HTERT-HM (cell line): Measurements from ENCODE around the genes UBE2Q2 and ISL2.

DNA sequence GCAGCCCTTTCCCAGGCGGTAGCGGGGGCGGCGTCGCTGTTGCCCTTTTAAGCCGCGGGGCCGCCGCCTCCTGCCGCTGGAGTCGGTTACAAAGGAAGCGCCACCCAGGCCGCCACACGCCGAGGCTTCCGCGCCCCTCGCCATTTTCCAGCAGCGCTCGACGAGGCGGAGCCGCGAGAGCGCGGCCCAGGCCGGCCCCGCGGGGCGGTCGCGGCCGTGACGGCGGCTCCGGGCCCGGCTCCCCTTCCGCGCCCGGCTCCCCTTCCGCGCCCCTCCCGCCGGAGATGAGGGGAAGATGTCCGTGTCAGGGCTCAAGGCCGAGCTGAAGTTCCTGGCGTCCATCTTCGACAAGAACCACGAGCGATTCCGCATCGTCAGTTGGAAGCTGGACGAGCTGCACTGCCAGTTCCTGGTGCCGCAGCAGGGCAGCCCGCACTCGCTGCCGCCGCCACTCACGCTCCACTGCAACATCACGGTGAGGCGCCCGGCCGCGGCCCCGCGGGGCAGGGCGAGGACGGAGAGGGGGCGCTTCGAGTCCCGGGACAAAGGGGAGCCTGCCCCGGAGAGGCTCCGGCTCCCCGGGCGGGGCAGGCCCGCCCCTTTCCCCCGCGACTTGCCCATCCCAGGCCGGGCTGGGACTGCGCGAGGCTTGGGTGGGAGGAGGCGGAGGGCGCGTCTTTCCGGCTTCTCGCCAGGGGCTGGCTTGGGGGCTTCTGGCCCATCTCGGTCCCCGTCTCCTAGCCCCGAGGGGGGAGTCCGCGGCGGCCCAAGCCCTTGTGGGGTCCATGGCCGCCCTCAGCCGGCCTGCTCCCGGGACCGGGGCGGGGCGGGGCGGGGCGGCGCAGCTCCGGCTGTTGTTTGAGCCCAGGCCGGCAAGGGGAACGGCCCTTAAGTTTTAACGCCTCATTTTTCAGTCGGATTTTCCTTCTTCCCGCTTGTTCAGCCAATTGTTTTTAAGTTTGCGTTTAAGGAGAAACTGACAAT lies at the start of gene UBE2Q2:
Gene UBE2Q2, plus strand, starts transcription at position 76 of the 984 bp plus-strand sequence.
- RRBS = 1% methylated on average over 31 of the region's 108 CpGs

DNA sequence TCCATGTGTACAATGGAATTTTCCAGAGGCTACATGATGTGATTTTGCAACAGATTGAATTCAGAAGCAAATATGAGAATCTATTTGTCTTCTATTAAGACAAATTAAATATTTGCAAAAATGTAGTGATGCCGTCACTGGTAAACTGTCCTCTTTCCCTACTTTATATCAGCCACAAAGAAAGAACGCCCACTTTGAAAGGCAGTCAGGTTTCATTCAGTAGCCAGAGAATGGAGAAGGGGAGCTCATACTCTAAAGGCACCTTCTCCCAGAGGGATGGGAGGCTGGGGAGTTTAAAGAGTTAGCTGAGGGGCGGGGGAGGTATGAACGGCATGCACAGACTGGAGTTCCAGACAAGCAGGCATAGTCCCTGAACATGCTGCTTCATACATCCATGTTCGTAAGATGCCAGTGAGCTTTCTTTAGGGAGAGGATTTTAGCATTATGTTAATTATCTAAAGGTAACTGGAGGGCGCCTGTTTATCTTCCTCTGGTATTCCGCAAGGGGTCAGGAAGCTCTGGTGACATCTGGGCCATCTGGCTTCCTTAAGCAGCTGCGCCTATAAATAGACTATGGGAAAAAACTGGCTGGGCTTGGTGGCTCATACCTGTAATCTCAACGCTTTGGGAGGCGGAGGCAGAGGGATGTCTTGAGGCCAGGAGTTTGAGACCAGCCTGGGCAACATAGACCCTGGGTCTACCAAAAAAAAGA lies 1.7 kb upstream of the FBXO22 start:
- RRBS = no CpG with 5 or more reads among the region's 10 CpGs

- RRBS = no CpG with 5 or more reads among the region's 4 CpGs
These were observed 19.1 kb downstream of the FBXO22 start for GRCh38 chr15:75922560-75923413.

DNA sequence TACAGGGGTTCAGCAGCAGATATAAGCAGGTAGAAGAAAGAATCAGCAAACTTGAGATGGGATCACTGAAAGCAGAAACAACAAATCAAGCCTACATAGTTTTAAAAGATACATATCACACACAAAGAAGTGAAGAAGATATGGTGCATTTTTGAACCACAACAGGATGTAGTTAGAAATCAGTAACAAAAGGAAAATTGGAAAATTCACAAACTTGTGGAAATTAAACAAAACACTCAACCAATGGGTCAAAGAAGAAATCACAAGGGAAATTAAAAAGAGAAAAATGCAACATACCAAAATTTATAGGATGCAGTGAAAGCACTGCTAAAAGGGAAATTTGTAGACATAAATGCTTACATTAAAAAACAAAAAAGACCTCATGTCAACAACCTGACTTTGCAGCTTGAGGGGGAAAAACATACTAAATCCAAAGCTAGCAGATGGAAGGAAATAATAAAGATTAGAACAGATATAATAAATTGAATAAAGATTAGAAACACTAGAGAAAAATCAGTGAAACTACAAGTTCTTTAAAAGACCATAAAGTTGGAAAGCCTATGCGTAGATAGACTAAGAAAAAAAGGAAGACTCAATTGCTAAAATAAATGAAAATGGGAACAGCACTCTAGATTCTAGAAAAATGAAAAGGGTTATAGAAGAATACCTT lies 35.1 kb downstream of the FBXO22 start:
- RRBS = no CpG with 5 or more reads among the region's 1 CpG

GRCh38 chr15:76108052-76108525 lies 48.3 kb downstream of the TMEM266 start:
- RRBS = no CpG with 5 or more reads among the region's 7 CpGs

GRCh38 chr15:76259122-76259851 lies 52.0 kb downstream of the ETFA start:
- RRBS = no CpG with 5 or more reads among the region's 20 CpGs

DNA sequence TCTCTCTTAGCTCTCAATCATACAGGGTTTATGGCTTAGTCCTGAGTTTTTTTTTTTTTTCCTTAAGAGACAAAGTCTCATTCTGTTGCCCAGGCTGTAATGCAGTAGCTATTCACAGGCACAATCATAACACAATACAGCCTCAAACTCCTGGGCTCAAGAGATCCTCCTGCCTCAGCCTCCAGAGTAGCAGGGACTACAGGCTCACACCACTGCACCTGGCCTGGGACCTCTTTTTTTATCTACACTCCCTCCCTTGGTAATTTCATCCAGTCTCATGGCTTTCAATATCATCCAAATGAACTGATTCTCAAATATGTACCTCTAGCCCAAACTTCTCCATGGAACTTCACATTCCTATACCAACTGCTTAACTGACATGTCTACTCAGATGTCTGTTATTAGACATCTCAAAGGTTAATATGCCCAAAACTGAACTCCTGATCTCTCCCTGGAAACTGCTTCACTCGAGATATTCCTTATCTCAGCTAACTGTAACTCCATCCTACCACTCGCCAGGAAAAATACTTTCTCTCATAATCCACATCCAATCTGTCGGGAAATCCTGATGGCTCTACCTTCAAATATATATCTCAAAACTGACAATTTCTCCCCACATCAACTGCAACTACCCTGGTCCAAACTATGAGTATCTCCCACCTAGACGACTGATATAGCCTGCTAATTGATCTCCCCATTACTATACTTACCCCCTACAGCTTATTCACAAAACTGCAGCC lies 31.3 kb downstream of the ETFA start:
- RRBS = no CpG with 5 or more reads among the region's 4 CpGs

DNA sequence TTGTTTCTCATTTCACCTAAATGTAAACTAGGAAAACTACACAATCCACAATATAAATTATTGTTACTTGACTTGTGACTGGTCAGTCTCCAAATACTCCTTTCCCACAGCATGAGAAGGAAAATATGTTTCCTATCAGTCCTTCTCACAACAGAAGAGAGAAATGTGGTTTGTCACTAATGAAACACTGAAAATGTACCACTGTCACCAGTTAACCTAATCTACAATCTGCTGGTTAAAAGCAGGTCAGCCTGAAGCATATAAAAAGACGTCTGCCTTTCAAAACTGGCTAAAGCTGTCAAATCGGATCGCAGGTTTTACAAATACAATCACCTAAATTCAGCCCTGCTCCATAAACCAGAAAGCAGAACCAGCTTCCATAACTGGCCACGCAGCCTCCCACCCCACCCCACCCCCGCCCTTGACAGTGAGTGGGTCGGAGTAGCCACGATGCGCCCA lies 796 bp downstream of the ETFA start:
- RRBS = no CpG with 5 or more reads among the region's 8 CpGs

DNA sequence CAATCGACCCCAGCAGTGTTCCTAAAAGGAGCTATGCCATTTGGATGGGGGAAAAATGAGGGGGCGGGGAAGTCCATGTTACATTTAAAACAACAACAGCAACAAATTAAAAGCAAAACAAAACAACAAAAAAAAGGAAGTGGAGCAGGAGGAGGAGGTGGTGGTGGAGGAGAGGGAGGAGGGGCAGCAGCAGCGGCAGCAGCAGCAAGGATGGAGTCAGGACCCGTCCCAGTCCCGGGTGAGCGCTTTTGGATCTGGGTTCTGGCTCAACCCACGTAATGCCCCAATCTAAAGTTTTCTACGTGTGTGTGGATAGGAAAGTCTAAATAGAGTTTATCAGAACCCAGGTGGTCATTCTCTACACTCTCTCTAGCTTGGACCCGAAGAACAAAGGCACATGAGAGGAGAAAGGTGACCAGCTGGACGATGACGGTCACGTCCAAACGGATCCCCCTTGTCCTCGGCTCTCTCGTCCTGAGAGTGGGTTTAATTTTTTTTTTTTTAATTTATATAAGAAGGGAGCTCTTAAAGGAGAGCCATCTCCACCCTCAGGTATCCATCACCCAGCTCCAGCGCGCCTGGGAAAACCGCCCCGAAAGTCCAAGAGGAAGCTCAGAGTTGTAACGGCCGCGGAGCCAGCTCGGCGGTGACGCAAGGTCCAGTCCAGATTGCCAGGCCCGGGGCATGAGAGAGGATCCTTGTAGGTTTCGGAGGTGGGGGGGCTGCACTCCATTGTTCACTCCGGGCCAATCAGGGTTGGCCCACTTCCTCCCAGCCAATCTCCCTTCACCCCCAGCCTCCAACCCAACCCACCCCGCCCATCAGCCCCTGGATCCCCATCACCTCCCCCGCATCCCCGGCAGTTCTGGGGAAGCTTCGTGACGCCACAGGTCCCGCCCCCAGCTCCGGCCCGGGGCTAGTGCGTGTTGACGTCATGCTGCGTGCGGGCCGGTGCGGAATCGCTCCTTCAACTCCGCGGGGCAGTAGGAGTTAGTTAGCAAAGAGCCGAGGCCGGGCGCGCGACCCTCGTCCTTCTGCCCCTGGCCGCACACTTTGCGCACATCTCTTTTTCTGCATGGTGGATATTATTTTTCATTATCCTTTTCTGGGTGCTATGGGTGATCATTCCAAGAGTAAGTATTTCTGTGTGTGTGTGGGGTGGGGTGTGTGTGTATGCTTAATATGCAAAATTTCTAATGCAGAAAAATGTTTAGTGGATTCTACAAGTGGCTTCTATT lies at the start of gene ISL2:
Gene ISL2, plus strand, starts transcription at position 965 of the 1,238 bp plus-strand sequence.
- RRBS = 4% methylated on average over 16 of the region's 53 CpGs

DNA sequence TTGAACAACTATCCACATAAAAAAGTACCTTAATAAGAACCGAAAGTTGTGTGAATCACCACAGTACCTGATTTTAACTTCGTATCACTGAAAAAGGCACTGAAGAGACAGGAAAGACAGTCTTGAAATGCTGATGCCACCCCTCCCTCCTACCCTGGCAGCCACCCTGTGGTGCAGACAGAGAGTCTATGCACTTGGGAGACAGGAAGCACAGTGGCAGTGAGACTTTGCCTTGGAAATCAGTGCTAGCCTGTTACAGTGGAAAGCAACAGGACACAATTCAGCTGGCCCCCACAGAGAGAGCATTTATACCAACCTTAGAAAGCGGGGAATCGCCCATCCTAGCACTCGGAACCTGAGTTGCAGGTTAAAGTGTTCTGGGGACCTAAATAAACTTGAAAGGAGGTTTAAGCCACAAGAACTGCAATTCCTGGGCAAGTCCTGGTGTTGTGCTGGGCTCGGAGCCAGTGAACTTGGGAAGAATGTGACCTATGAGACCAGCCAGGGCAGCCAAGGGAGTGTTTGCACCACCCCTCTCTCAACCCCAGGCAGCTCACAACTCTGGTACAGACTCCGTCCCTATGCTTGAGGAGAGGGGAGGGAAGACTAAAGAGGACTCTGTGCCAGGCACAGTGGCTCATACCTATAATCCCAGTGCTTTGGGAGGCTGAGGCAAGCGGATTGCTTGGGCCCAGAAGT lies 240.1 kb downstream of the ISL2 start:
- RRBS = no CpG with 5 or more reads among the region's 8 CpGs

DNA sequence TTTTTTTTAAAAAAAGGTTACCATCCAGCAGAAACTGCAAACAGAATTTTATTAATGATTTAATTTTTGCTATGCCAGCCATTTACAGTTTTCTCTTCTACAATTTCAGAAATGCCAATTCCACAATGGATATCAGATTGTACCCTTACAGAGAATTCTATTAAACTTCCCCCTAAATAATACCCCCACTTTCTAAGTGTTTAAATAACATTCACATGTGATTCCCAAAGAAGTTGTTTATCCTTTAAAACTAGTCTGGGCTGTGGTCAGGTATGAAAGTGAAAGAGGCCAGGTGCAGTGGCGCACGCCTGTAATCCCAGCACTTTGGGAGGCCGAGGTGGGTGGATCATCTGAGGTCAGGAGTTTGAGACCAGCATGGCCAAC lies 2.7 kb downstream of the SCAPER start:
- RRBS = no CpG with 5 or more reads among the region's 3 CpGs

DNA sequence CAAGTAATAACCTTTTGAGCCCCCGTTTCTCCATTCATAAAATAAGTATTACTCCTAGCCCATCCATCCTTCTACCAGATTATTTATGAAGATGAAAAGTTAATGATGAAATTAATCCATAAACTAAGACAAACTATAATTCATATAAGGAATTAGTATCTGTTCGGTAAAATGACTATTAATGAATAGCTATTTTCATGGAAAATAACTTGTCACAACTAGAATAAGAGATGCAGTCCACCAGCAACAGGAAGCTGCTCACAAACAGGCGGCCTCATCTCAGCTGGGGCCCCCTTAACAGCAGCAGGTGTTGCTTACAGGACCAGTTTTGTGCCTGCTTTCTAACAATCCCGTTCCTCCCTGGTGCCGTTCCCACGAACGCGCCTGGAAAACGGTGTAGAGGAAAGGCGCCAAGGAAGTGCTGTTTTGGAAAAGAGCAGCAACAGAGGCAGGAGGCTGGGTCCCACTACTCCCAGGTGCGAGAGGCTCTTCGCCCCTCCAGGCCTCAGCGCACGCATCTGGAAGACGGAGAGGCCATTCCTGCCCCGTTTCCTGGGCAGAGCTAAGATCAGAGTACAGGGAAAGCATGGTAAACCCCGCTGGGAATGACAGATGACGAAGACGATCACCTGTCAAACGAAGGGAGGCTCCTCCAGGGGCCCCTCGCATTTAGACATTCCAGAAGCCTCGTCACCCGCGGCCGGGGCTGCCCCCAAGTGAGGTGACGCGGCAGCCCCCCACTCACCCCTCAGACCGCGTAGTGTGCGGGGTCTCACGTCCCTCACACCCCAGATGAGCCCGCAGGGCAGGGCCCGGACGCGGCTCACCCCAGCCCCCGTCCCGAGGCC lies 686 bp downstream of the SCAPER start:
- RRBS = 2% methylated on average over 5 of the region's 37 CpGs

DNA sequence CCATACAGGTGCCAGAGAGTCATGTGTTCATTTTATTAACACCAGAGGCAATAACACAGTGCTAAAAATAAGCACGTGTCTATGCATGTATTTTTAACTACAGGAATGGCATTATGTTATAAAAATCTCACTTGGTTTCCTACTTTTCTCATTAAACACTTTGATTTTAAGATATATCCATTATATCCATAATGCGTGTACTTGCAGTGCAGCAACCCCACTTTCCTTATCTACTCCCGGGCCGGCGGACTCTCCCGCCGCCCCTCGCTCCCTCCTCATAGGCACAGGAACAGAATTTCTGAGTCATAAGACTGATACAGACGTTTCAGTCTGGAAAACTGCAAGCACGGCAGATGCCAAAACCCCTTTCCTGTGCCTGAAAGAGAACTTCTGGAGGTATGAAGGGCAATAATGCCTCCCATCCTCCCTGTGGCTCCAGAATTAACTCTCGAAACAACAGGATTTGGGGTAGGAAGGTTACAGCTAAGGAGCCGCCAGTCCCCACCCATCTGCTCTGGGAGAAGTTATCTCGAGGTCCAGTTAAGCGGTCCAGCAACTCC lies 22.3 kb upstream of the PSTPIP1 start:
- RRBS = no CpG with 5 or more reads among the region's 14 CpGs

DNA sequence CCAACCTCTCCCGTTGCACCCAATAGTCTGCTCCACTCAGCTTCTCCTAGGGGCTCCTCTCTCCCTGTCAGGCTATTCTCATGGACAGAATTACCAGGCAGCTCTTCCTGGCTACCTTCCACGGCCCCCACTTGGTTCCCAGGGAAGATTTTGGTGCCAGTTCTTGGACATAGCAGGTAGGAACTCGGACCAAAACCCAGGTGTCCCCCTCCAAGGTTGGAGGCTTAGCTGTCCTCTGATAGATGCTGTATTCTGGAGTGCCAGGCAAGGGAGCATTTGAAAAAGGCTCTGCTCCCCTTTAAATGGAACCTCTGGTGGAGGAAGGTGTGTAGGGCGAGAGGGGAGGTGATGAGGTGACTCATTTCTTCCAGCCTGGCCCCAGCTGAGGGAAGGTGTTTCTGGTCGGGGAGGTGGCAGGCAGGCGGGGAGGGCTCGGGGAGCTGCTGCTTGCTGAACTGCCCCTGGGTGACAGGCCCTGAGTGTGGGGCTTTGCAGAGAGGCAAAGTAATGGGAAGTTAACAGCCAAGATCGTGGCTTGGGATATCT lies 18.7 kb downstream of the PSTPIP1 start:
- RRBS = no CpG with 5 or more reads among the region's 8 CpGs

DNA sequence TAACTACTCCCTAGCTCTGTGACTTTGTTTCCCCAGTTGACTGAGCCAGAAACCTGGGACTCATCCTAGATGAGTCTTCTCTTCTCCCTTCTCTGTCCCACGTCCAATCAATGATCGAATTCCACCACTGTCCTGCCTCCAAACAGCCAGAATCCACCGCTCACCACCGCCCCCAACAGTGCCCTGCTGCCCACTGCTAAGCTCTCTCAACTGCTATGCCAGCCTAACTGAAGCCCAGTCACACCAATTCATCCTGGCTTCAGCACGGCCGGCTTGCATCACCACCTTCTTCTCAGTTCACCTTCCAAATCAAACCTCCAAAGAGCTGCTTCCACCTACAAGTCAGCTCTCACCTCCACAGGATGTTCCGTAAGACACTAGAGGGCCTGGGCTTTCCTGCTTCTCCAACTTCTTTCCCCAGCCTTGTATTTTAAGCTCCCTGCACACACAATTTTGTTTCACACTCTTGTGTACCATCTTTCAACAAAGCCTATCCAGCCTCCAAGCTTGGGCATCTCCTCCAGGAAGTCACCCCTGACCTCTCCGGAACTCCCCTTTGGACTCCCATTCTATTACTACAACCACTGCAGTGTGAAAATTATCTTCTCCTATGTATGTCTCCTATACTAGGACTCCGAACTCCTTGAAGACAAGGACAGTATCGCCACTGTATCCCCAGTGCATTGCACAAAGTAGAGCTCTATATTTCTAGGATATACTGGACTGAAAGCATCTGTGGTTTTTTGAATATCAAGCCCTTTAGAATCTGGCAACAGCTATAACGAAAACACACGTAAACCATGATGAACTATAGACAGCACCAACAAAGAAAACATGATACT lies 25.5 kb downstream of the TSPAN3 start:
- RRBS = no CpG with 5 or more reads among the region's 12 CpGs

DNA sequence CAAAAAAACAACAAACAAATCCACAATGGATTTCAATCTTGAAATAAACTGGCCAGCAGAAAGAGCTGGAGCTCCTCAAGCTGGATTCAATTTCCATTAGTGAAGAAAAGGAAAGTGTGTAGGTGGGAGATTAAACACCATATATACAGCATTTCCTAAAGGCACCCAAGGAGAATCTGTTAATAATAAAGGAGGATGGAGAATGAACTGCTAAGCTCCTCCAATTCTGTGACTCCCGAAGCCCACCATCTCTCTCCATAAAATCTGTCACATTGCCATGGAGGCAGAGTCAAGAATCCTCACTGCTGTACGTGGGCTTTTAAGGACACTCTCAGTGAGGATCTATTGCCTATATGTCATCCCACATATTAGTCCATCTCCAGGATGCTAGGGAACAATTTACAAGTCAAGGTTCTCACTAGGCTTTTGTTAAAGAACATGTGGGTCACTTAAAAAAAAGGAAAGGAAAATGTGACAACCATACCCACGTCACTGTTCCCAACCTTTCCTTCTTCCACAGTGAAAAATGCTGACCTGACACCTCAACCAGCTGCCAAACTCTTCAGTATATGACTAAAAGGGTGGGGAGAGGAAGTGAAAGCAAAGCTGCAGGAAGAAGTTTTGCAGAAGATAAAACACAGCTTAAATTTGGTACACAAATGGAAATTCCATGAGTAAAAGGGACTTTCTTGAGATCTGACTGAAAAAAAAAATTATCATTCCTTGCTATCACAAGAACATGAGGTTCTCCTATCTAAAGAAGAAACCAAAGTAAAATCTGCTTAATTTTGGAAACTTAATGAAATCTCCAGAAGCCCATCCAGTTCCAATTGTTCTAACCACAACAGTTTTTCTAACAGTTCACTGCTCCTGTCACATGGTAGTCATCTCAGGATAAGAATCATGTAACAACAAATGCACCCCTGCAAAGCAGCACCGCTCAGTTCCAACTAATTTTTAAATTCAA lies 116.8 kb upstream of the TSPAN3 start:
- RRBS = no CpG with 5 or more reads among the region's 4 CpGs

GRCh38 chr15:77267284-77268077 lies 152.4 kb downstream of the PEAK1 start:
- RRBS = no CpG with 5 or more reads among the region's 5 CpGs

- RRBS = no CpG with 5 or more reads among the region's 3 CpGs
These were observed 133.9 kb downstream of the PEAK1 start for GRCh38 chr15:77285911-77286528.